Left common carotid artery plus branches (tissue), 1 donor: ENCODE results near the genes OGFOD2, ARL6IP4, MPHOSPH9 and MTRFR.

DNA sequence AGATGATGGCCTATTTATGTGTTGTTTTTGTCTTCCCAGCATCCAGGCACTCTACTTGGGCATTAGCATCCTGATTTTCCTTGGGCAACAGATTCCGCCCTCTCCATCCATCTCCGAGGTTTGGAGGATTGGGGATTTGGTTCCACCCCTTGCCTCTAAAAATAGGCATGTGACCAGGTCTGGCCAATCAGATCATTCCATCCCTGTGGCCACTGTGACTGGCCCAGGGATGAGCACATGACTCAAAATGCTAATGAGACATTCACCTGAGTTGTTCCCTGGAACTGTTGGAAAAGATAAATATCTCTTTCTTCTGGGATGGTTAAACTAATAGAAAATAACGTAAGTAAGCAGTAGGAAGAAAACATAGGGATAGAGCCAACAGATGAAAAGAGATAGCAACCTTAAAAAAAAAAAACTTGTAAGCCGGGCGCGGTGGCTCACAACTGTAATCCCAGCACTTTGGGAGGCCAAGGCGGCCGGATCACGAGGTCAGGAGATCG, 2.6 kb upstream of the DENR start:
- PRO-cap = no peak

- PRO-cap = no peak
Observed at GRCh38 chr12:122855083-122855674, 19.9 kb downstream of the HIP1R start.

DNA sequence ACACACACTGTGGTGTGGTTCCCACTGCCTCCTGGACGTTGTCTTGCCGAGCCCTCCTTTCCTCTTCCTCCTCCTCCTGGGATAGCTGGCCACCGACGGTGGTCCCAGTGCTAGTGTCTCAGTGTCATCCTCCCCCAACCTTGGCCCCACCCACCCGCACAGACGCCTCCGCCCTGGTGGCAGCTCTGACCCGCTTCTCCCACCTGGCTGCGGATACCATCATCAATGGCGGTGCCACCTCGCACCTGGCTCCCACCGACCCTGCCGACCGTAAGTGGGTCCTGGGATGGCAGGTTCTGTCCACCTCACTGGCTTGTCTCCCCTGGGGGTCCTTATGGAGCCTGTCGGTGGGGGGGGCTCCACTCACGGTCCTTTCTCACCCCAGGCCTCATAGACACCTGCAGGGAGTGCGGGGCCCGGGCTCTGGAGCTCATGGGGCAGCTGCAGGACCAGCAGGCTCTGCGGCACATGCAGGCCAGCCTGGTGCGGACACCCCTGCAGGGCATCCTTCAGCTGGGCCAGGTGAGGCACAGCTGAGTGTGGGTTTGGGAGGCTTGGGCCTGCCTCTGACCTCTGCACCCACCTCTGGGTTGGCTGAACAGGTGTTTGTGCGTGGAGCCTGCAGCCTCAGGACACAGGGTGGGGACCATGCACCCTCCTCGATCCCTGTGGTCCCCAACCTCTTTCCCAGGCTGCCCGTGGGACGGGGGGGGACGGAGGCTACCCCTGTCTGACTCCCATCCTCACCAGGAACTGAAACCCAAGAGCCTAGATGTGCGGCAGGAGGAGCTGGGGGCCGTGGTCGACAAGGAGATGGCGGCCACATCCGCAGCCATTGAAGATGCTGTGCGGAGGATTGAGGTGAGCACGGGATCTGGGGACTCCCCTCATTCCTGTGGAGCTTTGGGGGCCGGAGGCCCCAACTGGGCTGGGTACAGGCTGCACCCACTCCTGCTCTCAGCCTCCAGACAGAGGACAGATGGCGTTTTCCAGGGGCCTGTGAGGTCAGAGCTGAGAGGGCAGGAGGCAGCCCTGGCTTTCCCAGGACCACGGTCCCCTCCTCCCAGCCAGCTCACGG, 23.8 kb downstream of the HIP1R start:
- PRO-cap = no peak

GRCh38 chr12:122896318-122896658, 364 bp upstream of the VPS37B start:
- PRO-cap = no peak

- PRO-cap = no peak
Observed at GRCh38 chr12:122916502-122917177, 20.7 kb upstream of the VPS37B start.

DNA sequence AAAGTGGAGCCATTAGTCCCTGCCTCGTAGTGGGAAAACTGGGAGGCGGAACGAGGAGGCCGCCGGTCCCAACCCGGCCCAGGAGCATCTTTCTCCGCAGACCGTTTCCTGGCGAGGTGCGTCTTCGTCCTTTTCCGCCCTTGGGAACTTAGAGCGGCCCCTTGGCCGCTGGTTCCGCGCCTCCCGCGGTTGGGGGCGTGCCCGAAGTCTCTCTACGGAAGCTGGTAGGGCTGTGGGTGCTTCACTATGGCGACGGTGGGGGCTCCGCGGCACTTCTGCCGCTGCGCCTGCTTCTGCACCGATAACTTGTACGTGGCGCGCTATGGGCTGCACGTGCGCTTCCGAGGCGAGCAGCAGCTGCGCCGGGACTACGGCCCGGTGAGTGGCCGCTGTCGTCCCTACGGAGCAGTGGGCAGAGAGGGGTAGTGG, at the start of gene OGFOD2:
TSS of gene OGFOD2 (plus strand) at position 239 of the 429 bp plus-strand sequence.
- PRO-cap = bidirectional peak, plus-strand start at position 247 of the sequence, minus-strand start at position 148 of the sequence

GRCh38 chr12:122980122-122981032, at the start of gene ARL6IP4:
TSS of gene ARL6IP4 (plus strand) at chr12:122980681.
- PRO-cap = bidirectional peak, plus-strand start at chr12:122980703, minus-strand start at chr12:122980604

GRCh38 chr12:122984030-122984179, 3.4 kb downstream of the ARL6IP4 start:
- PRO-cap = no peak

- PRO-cap = no peak
Observed at GRCh38 chr12:123069416-123069992, 81.4 kb downstream of the PITPNM2 start.

DNA sequence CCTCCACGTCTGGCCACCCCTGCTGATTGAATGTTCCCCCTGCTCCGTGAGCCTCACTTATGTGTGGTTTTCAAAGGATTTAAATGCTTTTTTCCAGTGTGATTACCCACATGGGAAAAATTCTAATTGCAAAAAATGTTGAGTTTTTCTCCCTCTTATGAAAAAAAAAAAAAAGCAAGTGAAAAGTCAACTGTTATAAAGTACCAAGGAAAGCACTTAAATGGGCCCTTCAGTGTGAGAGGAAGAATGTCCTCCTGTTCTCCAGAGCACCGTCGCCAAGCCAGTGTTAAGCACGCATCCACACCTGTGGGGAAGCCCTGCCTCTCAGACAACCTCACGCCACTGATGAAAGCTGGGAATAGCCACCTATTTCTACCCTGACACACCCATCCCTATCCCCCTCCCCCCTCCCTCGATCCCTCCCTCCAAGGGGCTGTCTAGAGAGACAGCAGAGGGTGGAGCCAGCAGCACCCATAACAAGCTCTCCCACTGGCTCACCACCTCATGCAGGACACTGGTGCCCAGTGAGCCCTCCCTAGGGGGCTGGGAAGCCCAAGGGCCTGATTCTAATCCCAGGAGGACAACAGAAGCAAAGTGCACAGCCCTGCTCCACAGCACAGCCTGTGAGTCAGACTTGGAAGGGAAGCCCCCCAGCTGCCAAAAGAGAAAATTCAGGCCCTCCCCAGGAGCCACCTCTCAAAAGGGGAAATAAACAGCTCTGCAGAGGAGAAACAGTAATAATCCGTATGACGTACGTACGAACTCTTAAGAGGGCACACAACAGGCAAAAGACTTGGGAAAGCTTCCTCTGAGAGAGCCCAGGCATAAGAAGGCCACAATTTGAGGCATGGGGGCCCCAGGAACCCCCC, 7.9 kb downstream of the PITPNM2 start:
- PRO-cap = no peak

DNA sequence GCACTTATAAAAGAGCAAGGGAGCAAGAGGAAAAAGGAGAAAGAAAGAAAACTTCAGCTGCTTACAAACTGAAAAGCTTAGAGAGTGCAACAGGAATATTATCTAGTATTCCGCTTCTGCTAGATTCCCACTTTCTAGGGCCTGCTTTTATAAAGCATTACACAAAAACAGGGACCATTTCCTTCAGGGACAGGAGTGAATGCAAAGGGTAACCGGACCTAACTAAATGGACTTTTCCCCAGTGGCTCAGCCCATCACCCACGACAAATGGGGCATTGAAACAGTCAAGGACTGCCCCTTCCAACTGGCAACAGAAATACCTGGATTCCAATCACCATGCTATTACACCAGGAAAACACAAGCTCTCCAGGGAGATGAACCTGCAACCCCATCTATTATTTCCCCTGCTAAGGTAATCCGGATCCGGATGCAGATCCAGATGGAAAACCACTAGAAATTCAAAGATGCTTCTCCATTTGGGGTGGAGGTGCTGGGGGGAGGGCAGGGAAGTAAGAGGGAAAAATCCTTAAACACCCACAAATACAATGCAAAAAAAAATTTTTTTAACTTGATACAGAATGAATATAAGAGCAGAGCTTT, 1.0 kb downstream of the MPHOSPH9 start:
- PRO-cap = no peak

DNA sequence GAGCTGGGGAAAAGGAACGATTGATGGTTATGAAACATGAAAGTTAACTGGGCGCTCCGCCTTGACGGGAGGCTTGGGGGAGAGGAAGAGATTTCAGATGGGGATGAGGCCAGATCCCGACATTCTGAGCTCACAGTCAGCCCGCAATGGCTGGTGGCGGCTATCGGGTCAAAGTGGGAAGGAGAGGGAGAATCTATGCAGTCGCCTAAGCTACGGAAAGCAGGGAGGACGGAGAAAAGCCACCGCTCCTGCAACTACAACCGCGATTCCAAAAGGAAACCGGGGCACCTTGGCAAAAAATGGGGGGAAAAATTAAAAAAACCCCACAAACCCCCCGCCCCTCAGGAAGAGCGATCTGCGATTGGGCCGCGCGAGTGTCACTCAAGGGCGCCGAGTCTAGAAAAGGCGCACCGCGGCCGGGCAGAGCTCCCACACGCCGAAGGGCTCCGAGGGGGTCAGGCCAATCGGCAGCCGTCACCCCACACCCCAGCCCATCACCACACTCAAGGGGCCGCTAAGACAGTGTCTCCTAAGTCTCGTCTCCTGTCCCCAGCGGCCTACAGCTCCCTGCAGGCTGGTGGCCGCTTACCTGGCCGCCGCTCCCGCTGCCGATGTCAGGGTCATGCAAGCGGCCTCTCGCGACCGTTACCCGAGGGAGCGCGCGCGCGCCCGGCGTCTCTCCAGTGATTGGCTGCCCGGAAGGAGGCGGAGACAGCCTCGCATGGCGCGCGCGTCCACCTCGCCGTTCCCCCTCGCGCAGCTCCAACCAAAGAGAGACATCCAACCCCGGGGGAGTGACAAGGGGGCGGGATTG, at the start of gene MPHOSPH9:
TSS of gene MPHOSPH9 (minus strand) at position 656 of the 814 bp plus-strand sequence.
- PRO-cap = unidirectional peak, plus-strand start at position 432 of the sequence; bidirectional peak, plus-strand start outside the sequence, minus-strand start at position 685 of the sequence

DNA sequence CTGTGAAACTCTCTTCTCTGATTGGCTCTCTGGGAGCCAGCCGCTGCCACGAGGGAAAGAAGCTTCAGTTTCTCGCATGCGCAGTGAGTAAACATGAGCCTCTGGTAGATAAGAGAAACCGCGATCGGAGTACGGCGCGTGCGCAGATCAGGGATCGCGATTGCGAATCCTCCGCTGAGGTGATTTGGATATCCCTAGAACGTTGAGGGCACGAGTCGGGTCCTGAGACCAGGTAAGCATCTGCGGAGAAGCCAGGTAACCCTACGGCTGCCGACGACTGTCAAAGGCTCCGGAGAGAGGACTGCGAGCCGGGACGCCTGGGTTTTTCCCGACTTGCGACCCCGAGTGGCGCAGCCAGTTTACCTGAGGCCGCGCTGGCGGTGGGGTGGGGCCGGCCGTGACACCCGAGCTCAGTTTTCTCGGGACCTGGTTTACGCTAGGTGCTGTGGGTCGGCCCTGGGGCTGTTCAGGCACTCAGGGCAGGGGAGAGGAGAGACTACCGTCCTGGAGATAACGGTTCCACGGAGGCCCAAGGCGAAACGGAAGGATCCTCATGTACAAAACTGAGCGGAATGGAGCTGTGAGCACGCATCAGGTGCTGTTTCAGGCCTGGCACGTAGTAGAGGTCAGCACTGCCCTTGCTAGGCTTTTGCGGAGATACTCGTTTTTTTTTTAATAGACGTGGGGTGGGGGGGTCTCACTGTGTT, at the start of gene MTRFR:
TSS of gene MTRFR (plus strand) at position 137 of the 707 bp plus-strand sequence.
- PRO-cap = bidirectional peak, plus-strand start at position 150 of the sequence, minus-strand start outside the sequence

DNA sequence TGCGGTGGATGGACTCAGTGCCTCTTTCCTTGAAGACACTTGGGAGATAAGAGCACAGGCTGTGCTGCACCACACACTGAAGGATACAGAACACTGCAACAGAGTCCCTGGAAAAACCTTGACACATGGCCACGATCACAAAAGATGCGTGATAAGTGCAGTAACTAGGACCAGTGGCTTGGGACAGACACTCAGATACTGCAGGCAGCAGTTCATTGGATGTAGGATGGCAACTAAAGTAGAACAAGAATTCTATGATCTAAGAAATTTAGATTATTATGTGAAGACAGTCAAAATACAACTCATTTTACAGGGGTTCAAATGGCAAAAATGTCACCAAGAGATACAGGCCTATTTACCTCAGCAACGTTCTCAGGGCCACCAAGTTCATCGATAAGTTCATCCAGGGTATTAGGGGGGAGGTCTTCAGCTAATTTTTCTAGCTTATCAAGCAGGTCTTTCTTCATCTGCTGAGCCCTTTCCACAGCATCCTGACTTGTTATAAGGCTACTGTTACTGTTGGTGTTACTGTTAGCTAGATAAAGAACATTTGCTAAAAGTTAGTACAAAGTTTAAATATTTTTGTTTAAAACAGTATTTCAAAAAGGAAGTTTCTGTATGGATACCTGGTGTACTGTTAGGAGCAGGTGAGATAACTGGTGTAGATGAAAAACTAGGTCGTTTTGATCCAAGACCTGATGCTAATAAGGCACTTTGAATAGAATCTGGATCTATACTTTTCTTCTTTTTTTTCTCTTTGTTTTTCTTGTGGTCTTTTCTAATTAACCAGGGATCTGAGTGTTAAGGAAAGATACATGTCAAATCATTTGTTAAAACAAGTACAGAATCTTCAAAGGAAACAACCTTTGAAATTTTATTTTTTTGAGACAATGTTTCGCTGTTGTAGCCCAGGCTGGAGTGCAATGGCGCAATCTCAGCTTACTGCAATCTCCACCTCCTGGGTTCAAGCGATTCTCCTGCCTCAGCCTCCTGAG, 44.3 kb downstream of the SBNO1 start:
- PRO-cap = no peak

DNA sequence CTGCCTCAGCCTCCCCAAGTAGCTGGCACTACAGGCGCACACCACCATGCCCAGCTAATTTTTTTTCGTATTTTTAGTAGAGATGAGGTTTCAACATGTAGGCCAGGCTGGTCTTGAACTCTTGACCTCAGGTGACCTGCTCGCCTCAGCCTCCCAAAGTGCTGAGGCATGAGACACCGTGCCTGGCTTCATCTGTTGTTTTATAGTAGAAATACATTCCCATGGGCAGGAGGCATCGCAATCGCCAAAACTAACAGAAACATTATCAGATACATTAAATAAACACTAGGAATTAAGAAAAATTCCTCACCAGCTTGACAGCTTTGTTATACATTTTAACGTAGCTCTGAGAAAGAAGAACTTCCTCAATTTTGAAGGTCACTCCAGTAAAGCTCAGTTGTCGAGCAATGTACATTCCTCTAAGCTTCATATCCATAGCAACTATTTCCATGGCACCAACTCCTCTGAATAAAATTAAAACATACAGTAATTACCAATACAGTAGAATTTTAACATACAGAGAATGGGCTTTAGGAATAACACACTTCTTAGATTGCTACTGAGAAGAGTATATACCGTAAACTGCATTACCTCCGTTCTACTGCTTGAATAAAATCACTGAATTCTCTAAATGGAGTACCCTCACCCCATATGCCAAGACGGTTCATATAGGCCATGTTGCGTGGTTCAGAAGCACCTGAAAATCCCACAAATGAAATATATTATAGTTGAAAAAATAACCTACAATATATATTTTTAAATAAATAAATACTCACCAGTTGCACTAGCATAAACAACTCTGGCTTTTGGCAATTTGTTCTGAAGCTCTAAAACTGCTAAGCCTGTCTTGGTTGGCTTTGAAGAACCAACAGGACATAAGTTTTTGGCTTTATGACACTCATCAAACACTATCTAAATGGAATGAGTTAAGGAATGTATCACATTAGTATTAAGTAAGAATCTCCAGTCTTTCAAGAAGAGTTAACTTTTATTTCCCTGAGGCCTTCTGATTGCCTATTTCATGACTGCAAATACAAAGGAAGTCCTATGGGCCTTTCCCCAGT, 37.2 kb downstream of the SBNO1 start:
- PRO-cap = no peak

DNA sequence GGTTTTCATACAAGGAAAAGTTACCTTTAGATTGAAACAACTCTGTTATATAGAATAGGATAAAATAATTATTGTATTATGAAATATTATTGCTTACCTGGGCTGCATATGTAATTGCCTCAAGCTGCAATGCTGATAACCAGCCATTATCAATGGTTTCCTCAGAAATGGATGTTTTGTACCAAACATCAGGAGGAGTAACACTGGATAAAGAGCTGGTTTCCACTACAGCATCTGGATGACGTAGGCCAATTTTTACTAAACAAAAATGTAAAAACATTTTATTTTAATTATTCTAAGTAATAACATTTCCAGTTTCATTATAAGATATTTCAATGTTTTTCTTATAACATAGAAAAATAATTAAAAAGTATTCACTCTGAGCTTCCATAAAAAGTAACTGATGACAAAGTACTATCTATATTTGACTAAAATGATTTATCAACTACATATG, 30.7 kb downstream of the SBNO1 start:
- PRO-cap = no peak

DNA sequence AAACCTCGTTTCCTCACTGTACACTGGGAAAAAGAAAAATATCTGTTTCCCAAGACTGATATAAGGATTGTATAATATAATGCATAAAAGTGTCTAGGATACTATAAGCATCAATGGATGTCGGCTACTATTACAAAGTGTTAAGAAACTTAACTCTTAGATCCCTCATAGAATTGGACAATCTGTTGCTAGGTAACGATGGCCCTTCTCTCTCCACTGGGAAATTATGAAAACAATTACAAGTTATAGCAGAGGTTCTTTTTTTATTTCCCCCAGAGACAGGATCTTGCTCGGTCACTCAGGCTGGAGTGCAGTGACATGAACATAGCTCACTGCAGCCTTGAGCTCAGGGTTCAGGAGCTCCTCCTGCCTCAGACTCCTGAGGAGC, 8.1 kb upstream of the RILPL2 start:
- PRO-cap = no peak

- PRO-cap = no peak
Observed at GRCh38 chr12:123531823-123532742, 1.4 kb downstream of the RILPL1 start.

DNA sequence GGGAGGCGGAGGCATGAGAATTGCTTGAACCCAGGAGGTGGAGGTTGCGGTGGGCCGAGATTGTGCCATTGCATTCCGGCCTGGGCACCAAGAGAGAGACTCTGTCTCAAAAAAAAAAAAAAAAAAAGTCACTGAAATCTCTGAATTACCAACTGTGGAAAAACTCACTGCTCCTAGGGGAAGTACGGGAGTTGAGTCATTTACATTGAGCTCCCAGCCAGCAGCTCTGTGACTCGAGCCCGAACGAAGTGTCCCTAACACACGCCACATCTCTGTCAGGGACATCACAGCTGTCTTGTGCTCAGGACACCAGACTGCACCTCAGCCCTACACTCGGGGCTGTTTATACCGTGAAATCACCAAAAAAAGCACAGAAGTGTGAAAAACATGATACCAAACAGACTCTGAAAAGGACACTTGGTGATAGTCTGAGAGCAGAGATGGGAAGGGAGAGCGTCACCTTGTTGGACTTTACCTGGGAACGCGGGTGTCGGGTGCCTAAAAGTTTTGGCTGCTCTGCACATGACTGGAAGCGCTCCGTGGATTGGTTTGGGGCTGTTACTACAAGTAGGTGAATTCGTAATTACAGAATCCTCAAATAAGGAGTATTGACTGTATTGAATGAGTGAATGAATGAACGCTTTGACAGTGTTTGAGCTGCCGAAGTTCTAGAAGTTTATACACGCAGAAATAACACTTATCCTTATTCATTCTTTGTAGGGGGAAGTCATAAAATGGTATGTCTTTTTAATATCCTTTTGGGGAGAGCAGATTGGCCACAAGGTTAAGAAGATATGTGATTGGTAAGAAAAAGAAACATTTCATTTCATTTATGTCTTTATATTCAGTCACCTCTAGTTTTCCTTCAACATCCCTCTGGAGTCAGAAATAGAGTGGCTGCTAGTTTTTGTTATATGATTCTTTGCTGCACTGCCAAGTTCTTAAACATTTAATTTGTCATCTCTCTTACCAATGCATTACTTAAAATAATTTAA, 21.4 kb downstream of the ATP6V0A2 start:
- PRO-cap = no peak

DNA sequence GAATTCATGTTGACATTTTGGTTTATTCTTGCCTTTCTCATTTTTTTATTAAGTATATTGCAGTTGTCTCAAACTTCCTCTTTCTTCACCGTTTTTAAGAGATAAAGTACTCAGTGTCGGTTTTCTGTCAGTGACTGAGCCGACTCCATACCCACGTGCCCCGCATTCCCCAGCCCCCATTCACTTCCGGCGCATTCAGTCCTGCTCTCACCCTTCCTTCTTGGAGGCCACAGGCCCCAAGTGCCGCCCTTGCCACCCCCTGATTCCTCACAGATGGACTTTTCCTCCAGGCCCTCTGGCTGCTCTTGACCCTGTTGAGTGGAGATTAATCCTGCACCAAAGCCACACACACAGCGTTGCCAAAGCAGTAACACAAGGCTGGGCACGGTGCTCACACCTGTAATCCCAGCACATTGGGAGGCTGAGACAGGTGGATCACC, 19.1 kb upstream of the DNAH10 start:
- PRO-cap = no peak